ENCODE results near the genes NAGS and DCAKD.

DNA sequence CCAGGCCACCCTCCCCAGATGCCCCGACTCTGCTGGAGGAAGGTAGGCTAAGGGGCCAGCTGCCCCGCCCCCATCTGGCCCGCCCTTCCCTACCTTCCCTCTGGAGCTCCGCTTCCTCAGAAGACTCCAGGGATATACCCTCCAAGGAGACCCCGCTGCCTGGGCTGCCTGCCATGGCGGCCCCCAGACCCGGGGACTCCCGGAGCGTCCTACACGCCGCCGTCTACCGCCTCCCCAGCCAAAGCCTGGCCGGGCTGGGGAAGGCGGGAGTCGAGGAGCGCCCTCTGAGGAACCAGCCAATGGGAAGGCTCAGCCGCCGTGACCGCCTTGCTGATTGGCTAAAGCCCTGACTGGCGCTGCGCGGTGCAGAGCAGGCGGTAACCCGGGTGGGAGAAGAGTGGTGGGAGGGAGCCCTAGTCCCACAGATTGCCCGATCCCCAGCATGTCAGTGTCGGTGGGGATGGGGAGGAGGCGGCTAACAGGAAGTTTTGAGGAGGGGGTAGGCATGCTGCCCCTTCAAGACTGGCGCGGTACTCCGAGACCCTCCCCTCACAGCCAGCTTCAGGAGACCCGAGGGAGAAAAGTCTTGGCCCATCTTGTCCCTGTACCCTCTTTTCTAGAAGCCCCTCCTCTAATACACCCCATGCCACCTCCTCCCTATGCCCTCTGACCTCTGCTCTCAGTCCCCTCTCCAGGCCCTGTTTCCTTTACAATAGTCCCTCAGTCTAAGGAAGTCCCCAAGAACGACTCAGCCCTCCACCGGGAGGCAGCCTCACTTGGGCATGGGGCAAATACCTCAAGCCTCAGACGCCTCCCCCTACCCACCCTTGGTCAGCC is 6.7 kb downstream of the MPP2 start:
- PRO-cap, result no peak
- RAMPAGE, long total RNA, result no peak
- RRBS, result 2% methylated on average over 7 of the region's 35 CpGs

- PRO-cap, result bidirectional peak, plus-strand start at chr17:44004622, minus-strand start at chr17:44004448
- RAMPAGE, long total RNA, result no peak
- RRBS, result 9% methylated on average over 10 of the region's 32 CpGs
Observed at GRCh38 chr17:44004218-44004791, at the start of gene NAGS. Gene NAGS, plus strand, starts transcription at chr17:44004622.

- PRO-cap, result no peak
- RAMPAGE, long total RNA, result no peak
- RRBS, result no CpG with 5 or more reads among the region's 12 CpGs
Observed at GRCh38 chr17:44087427-44087950, 17.0 kb downstream of the G6PC3 start.

GRCh38 chr17:44108041-44108632 is 15.3 kb downstream of the HDAC5 start:
- PRO-cap, result no peak
- RAMPAGE, long total RNA, result no peak
- RRBS, result no CpG with 5 or more reads among the region's 8 CpGs

DNA sequence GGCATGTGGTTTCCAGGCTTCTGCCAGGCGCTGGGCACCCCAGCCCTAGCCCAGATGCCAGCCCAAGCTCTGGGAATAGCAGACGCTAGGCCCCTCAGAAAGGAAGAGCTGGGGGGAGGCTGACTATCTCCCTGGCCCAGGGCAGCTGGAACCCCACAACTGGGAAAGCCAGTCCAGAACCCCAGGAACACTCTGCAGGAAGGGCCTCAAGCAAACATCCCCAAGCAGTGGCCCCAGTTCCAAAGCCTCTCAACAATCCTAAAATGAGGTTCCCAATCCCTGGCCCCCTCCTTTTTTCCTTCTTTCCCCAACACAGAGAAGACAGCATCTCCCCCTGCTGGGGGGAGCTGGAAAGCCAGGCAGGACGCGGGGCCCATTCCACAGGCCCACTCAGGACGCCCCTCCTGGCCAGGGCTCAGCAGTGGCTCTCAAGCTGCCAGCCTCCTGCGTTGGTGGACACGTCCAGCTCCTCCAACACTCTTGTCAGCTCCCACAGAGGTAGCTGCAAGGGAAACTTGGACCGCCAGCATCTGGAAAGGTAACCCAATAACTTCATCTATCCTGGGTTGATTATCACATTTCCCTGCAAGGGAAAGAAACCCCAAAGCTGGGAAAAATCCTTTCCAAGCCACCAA is 7.9 kb downstream of the HDAC5 start:
- PRO-cap, result no peak
- RAMPAGE, long total RNA, result no peak
- RRBS, result no CpG with 5 or more reads among the region's 8 CpGs

- PRO-cap, result no peak
- RAMPAGE, long total RNA, result no peak
- RRBS, result 94% methylated on average over 3 of the region's 17 CpGs
Observed at GRCh38 chr17:44193469-44194339, 6.0 kb downstream of the ATXN7L3 start.

GRCh38 chr17:44350187-44350792 is 5.2 kb downstream of the GRN start:
- PRO-cap, result no peak
- RAMPAGE, long total RNA, result no peak
- RRBS, result no CpG with 5 or more reads among the region's 18 CpGs

GRCh38 chr17:44352634-44353115 is 7.6 kb downstream of the GRN start:
- PRO-cap, result no peak
- RAMPAGE, long total RNA, result no peak
- RRBS, result no CpG with 5 or more reads among the region's 16 CpGs

- PRO-cap, result no peak
- RAMPAGE, long total RNA, result no peak
- RRBS, result no CpG with 5 or more reads among the region's 9 CpGs
Observed at GRCh38 chr17:44462889-44463276, 40.3 kb downstream of the GPATCH8 start.

GRCh38 chr17:44552635-44552828 is 4.8 kb upstream of the FZD2 start:
- PRO-cap, result no peak
- RAMPAGE, long total RNA, result no peak
- RRBS, result no CpG with 5 or more reads among the region's 4 CpGs

DNA sequence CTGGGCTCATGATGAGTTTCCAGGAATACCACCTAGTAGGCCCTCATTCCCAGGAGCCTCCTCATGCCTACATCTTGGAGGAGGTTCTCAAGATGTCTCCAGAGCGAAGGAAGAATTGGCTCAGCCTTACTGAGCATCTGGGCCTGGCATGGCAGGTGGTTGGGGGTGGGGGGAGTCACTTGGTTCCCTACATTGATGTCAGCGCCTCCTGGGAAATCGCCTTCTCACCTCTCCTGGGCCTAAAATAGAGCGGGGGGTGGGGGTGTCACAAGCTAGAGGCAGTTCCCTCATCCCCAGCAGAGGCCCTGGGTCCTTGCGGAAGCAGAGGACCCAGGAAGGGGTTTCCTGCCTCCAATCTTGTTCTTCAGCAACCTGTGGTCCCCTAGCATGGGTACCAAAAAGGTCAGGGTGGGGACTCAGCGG is 1.2 kb upstream of the ADAM11 start:
- PRO-cap, result no peak
- RAMPAGE, long total RNA, result no peak
- RRBS, result no CpG with 5 or more reads among the region's 6 CpGs

DNA sequence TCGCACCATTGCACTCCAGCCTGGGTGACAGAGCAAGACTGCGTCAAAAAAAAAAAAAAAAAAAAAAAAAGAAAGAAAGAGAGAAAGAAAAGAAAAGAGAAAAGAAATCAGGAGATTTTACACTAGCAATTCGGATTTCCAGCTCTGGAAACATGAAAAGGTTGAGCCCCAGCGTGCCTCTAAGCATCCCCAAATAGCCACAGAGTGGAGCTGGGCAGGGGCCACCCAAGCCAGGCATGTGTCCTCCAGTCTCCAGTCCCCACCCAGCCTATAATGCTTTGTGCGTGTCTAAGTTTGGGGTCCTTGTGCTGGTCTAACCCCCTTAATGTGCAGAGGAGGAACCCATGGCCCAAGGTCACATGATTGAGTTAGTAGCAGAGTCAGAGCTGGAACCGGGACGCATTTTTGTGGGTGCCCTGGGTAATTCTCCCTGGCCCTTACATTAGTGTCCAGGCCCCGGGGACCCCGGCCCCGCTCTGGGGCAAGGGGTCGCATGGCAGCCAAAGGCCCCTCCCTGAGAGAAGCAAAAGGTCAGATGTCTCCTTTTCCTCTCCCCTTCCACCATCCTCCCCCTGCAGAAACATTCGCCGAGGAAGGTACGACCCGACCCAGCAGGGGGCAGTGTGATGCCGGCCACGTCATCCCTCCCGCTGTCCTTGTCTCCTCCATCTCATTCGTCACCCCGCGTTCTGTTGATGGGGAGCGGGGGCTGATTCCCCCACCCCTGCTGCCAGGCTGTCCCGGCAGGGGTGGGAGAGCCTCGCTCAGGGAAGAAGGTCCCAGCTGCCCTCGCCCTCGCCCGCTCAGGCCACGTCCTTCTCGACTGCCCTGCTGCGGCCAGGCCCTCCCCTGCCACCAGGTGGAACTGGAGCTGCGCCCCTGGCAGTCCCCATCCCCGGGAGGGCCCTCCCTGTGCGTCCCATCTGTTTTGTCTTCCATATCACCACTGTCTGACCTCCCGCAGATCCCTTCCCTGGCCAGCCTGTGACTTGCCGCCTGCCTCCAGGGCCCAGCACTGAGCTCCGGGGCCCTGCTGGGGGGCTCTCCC is 20.2 kb downstream of the ADAM11 start:
- PRO-cap, result no peak
- RAMPAGE, long total RNA, result no peak
- RRBS, result 17% methylated on average over 11 of the region's 36 CpGs

DNA sequence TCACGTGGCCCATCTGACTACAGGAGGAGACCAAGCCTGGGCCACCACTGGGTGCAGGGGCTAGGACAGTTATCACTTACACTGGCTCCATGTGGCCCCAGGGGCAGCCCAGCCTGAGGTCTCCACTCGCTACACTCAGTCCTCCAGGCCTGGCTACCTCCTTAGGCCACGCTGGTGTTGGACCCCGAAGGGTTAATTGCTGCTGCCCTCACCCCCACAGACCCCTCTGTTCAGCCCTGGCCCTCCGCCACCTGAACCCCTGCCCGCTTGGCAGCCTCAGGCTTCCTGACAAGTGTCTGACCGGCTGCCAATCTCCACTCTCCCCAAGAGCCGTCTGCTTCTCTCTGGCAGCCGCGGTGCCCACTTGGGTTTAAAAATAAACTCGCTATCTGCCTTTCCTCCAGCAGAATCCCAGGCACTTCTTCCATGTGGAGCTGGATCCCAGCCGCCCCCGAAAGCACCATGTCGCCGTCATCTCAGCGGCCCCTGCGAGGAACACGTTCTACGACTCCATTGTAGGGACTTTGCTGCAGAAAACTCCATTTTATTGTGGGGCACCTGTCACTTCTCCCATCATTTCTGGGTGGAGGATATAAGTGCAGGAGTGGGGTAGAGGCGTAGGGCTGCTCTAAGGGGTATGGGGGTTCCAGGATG is 27.9 kb downstream of the ADAM11 start:
- PRO-cap, result no peak
- RAMPAGE, long total RNA, result no peak
- RRBS, result 11% methylated on average over 2 of the region's 20 CpGs

GRCh38 chr17:44858973-44859850 is 11.5 kb downstream of the HIGD1B start:
- PRO-cap, result no peak
- RAMPAGE, long total RNA, result no peak
- RRBS, result no CpG with 5 or more reads among the region's 9 CpGs

DNA sequence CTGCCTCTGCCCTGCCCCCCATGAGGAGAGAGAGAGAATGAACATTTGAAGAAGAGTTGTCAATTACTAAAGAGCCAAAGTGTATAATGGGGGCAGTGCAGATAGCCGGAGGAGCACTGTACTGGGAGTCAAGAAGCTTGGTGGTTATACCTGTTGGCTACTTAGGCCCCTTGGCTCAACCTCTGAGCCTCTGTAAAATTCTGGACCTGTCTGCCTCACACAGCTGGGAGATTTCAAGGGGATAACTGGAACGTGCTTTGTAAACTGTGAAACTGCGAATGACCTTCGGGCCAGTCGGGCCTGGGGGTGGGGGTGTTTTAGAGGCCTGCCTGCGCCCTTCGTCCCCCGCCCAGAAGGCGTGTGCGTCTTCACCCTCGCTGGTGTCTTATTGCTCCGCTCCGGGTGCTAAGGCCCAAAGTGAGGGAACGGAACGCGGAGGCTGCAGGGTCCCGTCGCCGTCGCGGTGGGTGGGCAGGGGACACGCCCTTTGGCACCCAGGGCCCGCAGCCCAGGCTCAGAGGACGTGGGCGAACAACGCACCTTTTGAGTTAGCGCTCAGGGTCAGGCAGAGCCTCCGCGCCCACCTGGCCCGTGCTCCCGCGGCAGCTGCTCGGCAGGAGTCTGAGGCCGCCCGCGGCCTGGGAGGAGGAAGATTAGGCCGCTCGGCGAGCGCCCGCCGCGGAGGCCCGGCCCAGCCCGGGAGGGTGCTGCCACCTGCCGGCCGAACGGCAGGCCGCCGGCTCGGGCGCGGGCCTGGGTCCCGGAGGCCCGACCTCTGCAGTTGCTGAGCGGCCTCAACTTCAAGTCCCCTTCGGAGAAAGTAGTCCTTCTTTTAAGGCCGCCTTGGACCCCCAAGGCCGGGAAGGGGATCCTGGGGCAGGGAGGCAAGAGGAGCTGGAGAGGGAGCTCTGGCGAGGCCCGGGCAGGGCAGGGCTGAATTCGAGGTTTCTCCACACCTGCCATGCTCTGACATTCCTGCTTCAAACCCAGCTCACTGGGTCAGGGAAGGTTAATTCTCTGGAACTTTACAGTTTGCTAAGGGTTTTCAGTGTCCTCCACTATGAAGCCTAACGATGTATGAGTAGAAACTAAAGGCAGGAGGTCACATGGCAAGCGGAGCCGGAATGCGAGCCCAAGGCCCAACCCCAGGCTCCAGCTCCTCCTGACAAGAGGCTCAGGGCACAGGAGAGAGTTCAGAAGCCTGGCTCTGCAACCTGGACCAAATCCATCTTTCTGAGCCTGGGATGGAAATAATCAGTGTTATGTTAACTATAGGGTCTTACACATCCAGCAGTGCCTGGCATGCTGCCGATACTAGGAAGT is 29.5 kb downstream of the DCAKD start:
- PRO-cap, result bidirectional peak, plus-strand start at position 415 of the sequence, minus-strand start at position 356 of the sequence
- RAMPAGE, long total RNA, result no peak
- RRBS, result 20% methylated on average over 7 of the region's 67 CpGs

DNA sequence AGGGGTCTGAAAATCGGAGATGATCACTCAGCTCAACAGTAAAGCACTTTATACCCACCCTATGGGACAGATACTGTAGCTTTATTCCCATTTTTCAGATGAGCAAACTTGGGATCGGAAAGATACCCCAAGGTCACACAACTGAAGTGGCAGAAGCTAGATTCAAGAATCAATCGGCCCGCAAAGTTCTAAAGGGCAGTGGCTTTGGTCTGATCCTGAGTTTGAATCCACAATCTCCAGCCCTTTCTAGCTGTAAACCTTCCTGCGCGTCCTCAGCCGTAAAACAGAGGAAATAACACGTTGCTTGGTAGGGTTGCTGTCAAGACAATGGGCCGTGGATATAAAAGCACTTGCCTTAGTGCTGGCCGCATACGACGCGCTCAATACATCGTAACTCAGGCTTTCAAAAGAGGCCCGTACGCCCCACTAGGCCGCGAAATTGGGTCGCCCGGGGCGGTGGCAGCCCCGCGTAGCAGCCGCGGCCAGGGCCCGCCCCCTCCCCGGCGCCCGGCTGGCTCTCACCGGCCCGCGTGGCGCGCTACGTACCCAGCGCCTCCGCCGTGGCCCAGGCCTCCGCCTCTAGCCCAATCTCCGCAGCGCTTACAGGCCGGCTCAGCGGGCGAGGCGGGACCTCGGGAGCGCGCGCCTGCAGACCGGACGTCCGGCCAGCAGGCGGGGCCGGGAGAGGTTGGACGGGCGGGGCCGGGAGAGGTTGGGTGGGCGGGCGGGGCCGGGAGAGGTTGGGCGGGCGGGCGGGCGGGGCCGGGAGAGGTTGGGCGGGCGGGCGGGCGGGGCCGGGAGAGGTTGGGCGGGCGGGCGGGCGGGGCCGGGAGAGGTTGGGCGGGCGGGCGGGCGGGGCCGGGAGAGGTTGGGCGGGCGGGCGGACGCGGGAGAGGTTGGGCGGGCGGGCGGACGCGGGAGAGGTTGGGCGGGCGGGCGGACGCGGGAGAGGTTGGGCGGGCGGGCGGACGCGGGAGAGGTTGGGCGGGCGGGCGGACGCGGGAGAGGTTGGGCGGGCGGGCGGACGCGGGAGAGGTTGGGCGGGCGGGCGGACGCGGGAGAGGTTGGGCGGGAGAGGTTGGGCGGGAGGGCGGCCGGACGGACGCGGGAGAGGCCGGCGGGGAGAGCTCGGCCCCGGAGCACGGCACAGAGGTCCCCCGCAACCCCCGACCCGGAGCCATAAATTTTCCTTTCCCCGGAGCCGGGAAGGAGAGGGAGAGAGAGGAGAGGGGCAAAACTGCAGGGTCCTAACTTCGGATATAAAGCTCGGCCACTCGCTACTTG is at the start of gene DCAKD:
Gene DCAKD (minus strand): TSS at position 626 of the 1,284 bp plus-strand sequence.
- PRO-cap, result bidirectional peak, plus-strand start at position 684 of the sequence, minus-strand start at position 520 of the sequence; unidirectional peak, plus-strand start at position 1,074 of the sequence
- RAMPAGE, long total RNA, result no peak
- RRBS, result under 1% methylated on average over 42 of the region's 135 CpGs

- PRO-cap, result no peak
- RAMPAGE, long total RNA, result no peak
- RRBS, result no CpG with 5 or more reads among the region's 18 CpGs
Observed at GRCh38 chr17:45103248-45104085, 28.8 kb downstream of the PLCD3 start.

DNA sequence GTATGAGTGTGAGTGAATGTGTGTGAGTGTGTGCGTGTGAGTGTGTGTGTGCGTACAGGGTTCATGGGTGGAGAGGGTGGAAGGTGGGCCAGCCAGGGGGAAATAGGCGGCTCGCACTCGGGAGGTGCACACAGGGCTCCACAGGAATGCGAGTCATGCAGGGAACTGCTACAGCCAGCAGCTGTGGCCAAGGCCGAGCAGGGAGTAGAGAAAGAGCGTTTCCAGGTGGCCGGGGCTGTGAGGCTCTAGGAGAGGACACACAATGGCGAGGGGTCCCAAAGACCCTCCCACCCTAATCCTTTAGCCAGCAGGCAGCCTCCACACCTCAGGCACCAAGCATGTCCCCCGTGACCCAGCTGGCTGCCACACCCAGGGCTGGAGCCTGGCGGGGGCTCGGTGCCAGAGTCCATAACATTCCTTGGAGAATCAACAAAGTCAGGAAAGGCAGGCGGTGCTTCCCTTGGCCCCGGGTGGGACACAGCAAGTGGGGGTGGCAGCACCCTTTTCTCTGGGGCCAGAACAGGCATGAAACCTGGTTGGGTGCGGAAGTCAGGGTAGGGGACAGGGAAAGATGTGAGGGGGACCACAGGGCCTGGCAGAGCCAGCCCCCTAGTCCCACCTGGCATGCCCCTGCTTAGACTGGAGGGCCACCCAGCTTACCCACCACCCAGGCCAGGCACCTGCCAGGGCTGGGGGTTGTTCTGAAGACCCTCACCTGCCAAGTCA is 4.4 kb downstream of the PLCD3 start:
- PRO-cap, result no peak
- RAMPAGE, long total RNA, result no peak
- RRBS, result no CpG with 5 or more reads among the region's 16 CpGs

DNA sequence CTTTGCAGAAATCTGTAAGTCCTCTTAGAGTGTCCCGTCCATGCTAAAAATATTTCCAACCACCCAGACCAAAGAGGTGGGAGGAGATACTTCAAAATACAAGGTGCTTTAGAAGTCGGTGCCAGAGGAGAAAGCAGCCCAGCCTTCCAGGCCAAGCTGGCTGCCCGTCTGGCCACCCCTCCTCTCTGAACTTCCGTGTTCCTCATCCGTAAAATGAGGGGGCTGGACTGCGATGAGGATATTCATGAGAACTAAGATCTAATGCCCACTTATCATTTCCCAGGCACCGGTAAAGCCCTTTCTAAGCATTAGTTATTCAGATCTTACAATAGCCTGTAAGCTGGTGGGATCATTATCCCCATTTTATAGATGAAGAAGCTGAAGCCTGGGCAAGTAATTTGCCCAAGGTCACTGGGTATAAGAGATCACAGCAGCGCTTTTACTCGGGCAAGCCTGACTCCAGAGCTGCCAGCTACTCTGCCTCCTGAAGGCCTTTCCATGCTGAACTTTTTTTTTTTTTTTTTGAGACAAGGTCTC is 16.3 kb upstream of the SPATA32 start:
- PRO-cap, result no peak
- RAMPAGE, long total RNA, result no peak
- RRBS, result no CpG with 5 or more reads among the region's 9 CpGs

DNA sequence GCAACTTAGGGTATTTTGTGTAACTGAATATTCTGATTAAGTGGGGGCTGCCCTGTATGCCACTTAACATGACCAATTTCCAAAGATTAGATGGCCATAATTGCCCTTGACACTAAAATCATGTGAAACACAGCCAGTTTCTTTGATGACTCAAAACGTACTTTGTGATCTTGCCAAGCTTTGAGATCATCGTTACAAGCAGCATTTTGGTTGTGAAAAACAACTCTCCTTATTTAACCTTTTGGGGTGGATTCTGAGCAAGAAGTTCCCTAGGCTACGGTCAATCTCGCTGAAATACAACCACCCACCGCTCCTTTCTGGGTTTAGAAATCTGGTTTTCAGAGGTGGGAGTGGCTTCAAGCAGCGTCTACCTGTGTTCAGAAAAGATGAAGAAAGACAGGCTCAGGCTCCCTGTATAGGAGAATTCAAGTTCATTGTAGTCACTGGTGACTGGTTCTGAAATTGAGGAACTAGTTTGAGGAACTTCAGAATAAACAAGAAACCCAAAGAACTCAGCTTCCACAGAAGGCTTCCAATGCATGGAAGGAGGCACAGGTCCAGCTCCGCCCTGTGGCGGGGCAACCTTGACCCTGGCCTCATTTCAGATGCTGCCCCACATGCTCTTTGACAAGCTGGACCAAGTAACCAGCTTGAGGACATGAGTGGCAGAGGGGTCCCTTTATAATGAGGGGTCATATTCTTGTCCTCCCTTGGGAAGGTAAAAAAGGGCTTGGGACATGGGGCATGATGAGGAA is 9.3 kb downstream of the MAP3K14 start:
- PRO-cap, result no peak
- RAMPAGE, long total RNA, result no peak
- RRBS, result no CpG with 5 or more reads among the region's 8 CpGs

Measured in lung (tissue), 4 donors.